Right common carotid artery plus branches (tissue), 1 donor: ENCODE measurements around the gene EIF4EBP2.

- PRO-cap: no peak
These were observed 40.1 kb downstream of the HK1 start for GRCh38 chr10:69358753-69359208.

GRCh38 chr10:69406362-69407093 lies 10.2 kb downstream of the TACR2 start:
- PRO-cap: unidirectional peak, plus-strand start at chr10:69406807

- PRO-cap: bidirectional peak, plus-strand start at chr10:69413591, minus-strand start at chr10:69413388
These were observed 3.6 kb downstream of the TACR2 start for GRCh38 chr10:69413143-69413448.

DNA sequence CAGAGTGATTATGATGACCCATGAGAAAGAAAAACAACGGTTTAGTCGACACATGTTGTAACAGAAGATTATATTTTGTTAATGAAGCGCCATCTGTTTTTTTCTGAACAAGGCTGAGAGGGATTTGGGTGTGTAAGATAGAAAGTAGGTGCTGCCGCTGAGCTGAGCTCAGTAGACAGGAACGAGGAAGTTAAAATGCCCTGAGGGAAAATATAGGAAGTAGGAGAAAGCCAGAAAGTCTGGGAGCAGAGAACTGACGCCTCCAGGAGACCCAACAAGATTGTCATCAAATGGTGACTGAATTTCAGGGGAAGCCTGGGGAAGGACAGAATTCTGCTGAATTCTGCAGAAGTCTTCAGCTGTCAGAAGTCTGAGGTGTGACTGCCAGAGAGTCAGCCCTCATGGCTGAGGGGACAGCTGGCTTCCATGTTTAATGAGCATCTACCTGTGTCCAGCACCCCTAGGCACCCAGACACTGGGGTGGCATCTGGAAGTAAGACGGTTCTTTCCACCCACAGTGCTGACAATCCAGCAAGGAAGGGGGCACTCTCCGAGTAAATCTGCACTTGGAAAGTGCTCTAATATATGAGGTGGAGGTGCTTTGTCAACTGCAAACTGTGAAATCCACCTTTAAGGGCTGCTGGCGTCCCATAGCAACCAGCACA lies 12.6 kb upstream of the TSPAN15 start:
- PRO-cap: no peak

GRCh38 chr10:70126568-70126902 lies 6.1 kb downstream of the AIFM2 start:
- PRO-cap: no peak

DNA sequence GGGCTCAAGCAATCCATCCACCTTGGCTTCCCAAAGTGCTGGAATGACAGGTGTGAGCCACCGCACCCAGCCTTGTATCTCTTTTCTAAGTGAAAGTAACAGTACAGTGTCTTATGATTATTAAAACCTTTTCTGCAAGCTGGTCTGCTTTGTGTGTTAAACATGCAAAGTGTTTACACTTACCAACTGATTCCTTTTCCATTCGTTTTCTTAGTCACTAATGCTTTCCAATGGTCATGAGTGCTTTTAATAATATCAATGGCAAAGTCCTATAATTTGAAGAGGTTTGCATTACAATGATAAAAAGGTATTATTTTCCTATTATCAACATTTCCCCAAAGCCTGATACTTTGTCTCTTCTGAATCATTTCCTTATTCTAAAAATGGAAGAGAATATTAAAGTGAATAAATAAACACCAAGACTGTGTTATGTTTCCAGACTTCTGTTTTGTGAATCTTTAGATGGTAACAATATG lies 24.2 kb downstream of the PPA1 start:
- PRO-cap: no peak

DNA sequence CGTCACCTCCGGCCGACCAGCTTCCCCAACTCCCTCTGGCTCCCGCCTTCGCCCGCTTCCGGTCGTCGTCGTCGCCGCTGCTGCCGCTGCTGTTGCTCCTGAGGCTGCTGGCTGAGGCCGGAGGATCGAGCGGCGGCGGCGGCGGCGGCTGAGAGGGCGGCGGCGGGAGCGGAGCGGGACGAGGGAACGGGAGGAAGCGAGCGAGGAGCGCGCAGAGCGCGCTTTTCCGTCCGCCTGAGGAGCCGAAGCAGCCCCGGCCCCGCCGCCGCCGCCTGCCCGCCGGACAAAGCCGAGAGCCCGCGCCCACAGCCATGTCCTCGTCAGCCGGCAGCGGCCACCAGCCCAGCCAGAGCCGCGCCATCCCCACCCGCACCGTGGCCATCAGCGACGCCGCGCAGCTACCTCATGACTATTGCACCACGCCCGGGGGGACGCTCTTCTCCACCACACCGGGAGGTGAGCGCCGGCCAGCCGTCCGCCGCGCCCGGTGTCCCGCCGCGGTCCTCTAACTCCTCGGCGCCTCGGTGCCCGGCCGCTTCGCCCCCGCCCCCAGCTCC lies at the start of gene EIF4EBP2:
EIF4EBP2 (plus strand) TSS at position 55 of the 557 bp plus-strand sequence.
- PRO-cap: bidirectional peak, plus-strand start at position 55 of the sequence, minus-strand start outside the sequence

DNA sequence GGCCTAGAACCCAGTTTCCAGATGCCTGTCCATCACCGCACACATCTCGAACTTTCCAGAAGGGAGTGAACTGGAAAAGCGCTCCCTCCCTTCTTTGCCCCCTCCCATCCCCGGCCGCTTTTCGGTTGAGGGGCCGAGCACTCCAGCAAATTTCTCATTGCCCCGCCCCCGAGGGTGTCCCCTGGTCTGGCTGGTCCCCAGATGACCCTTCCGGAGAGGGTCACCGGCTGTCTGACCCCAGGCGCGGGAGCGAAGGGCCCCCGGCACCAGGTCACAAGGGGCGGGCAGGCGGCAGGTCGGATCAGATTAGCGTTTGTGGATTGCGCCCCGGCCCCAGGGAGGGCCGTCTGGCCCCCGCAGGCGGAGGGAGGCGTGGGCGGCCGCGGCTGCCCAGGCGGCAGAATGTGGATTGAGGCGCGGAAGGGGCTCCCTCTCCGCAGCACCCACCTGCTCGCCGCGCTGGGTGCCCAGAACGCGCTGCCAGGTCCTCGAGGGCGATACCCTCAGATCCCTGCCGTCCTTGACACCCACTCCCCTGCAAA lies 1.2 kb downstream of the NODAL start:
- PRO-cap: no peak

DNA sequence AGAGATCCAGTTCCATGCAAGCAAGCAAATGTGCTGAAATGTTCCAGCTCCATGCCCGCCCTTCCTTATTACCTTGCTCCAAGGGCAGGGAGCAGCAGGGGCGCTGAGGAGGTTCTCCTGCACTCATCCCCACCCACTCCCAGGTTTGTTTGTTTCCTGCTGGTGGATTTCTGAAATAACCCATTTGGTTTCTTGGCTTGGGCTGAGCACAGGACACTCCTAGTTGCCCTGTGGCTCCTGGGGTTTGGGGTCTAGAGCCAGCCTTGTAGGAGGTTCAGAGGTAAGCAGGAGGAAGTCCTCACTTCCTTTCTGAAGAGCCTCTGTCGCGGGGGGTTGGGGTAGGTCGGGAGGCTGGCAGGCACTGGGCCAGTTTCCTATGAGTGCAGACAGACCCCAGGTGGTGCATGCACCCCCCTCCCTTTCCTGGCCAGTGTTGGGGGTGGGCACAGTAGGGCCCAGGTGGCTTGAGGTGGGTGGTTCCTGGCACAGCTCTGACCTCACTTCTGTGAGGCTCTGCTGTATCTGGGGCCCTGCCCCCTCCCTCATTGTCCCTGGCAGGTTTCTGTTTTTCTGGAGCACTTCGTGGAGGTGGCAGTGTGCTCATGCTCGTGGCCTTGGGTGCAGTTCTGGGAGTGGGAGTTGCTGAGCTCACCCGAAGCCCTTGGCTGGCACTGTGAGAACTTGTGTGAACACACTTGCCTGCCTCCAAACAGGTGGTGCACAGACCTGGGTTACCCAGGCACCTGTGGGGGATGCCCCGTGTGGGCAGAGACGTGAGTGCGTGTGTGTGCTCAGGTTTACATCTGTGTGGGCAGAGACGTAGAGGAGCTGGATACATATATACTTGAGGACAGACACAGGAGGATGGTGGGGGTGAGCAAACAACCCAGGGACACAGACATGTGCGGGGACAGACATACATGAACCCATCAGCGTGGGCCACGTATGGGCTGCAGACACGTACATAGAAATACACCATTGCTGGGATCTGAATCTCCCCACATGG lies 1.8 kb downstream of the PALD1 start:
- PRO-cap: no peak

DNA sequence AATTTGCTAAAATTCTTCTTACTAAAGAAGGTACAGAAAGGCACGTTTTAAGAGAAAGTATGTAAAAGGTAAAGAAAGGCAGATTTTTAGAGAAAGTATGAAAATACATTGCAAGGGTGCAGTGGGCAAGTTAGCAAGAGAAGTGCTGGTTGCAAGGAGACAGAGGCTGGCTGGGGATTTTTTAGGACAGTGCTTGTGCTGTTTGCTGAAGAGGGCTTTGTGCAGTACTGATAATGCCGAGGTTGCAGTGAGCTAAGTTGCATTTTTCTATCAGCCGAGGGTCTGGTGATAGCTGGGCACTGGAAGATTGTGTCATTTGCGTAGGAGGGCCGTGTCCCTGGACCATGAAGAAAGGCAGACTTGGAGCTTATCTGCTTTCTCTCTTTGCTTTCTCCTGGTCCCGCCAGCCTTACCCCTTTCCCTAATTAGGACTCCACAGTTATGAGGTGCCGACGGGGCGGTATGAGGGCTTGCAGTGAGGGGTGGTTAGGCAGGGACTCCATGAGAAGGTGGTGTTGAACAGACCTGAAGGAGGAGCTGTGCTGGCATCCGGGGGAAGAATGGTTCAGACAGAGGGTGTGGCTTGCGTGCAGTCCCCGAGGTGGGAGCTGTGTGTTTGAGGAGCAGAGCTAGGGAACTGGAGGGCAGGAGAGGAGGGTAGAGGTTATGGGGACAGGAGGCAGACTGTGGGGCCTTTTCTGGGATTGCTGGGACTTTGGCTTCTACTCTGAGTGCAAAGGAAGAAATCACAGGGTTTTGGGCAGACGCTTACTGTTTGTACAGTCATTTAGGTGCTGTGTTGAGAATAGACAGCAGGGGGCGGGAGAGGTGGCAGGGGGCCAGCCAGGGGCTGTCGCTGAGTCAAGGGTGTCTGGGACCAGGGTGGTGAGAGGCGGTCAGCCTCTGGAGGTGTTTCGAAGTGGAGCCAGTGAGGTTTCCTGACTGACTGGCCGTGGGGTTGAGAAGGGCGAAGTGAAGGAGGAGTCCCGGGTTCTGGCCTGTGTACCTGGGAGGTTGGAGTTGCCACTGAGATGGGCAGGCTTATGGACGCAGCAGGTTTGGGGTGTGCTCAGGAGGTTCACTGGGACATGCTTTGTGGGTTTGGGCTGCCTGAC lies 43.5 kb downstream of the PRF1 start:
- PRO-cap: no peak

DNA sequence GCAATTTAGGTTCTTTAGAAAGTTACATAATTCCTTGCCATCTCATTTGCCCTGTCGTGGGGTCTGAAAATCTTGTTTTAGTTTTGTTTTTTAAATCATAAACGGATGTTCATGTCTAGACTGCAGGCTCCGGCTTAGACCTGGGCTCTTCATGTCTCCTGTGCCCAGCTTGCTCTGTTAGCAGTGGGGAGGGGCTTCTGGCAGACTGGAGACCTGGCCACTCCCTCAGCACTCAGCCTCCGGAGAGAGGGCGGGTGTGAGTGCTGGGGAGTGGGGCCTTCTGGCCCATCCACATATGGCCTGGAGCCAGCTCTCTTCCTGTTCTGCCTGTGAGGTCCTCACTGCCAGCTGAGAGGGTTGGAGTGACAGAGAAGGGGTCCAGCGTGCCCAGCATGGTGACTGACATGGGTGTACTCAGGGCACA lies 17.5 kb downstream of the PRF1 start:
- PRO-cap: no peak

DNA sequence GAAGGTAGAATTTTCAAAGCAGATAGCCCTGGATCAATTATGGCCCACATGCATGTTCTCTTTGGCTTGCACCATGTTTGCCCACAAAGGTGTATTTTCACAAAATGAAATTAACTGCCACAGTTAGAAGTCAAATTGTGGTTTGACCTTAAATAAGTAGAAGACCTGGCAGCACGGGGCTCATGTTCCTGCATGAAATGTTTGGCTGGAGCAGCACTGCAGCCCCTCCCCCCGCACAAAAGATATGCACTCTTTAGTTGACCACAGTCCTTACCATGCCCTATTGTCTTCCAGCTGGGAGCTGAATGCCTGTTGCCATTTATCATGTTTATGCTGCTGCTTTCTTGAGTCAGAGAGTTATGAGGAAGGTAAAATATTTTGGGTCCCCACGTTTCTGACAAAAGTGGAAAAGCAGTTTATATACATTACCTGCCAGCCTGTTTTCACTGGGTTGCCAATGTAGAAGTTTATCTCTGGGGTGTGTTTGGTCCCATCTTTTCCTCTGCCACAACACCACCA lies 5.7 kb downstream of the PRF1 start:
- PRO-cap: no peak

GRCh38 chr10:70681787-70682082 lies 9.4 kb downstream of the ADAMTS14 start:
- PRO-cap: no peak

- PRO-cap: no peak
These were observed 31.2 kb downstream of the TBATA start for GRCh38 chr10:70753871-70754385.

- PRO-cap: no peak
These were observed 1.7 kb downstream of the SGPL1 start for GRCh38 chr10:70817575-70817819.

GRCh38 chr10:70830028-70830765 lies 14.4 kb downstream of the SGPL1 start:
- PRO-cap: no peak

- PRO-cap: no peak
These were observed 1.4 kb downstream of the PCBD1 start for GRCh38 chr10:70887075-70887214.

DNA sequence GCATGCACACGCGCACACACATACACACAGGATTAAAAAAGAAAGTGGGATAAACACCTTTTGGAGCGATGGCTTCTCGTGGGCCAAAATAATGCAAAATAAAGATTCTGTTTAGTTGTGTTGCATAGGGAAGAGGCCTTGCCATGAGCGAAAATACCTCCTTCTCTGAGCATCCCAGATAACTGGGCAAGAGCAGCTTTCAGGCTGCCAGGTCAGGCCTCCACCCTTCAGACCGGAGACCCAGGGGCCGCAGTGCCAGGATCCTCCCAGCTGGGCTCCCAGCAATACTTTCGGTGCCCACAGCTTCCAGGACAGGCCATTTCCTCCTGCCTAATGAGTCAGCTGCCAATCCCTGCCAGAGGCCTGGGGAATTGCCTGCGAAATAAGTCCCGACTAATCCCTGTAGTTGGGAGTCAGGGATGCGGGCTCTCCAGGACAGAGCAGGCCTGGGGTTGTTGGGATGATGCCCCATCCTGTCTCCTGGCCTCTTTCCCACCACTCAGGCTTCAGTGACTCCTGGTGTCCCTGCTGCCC lies 143.6 kb upstream of the UNC5B start:
- PRO-cap: no peak

DNA sequence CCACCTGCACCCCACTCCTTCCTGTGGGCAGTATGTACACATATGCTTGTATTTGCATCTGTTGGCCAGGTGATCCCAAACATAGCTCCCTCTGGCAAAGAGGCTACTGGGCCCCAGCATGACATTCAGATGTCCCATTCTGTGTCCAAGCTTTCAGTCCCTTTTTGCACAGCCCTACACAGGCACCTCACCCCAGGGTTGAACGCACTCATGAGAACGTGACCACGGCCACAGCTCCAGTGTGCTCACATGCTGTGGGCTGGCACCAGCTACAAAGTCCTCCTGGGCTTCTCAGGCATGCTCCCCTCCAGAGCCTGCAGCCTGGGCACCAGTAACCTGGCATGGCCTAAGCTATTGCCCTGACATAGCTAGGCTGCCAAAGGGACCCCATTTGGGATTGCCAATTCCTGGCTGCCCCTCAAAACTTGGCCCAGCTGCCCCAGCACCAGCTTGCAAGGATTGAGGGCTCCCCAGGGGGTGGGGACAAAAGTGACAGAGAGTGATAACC lies 36.6 kb downstream of the UNC5B start:
- PRO-cap: no peak

- PRO-cap: no peak
These were observed 39.8 kb downstream of the UNC5B start for GRCh38 chr10:71252176-71252577.